Placental epithelial cell (primary cell): ENCODE measurements around a stretch of chr1.

DNA sequence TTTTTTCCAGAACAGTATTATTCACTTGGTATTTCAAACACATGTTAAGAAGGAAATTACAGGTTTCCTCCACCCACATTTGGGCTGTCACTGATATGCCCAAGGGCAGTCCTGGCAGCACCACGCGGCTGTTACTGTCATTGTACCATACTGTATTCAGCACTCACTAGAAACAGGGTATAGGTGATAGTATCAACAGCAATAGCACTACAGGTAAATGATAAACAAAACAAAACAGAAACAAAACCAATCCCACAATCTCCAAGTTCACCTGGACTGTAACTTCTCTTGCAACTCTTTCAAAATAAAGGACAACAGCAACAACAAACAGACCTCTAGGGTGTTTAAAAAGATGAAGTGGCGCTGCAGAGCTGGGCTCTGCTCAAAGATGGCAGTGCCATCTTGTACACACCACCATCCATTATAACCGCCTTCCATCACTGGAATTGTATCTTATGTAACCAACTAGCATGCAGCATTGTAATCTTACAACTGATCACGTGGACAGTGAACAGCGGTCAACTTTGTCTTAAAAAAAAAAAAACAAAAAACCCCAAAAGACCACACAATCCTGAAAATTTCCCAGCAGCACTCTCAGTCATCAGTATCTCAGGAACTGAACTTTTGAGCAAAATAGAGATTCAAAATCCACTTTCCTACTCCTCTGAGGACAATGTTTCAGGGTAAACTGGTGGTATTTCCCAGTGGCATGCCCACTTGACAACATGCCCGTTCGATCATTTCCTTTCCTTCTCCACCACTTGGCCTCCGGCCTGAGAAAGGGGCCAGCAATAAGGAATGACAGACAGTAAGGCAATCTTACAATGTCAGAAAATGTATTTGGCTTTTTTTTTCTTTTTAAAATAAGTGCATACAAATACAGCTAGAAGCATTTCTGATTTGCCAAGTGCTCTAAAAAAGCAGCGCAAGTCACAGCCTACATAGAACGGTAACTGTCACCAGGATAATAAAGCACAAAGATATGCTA lies 3.8 kb downstream of the IRF2BP2 start:
- CAGE, long polyA plus RNA = no peak

DNA sequence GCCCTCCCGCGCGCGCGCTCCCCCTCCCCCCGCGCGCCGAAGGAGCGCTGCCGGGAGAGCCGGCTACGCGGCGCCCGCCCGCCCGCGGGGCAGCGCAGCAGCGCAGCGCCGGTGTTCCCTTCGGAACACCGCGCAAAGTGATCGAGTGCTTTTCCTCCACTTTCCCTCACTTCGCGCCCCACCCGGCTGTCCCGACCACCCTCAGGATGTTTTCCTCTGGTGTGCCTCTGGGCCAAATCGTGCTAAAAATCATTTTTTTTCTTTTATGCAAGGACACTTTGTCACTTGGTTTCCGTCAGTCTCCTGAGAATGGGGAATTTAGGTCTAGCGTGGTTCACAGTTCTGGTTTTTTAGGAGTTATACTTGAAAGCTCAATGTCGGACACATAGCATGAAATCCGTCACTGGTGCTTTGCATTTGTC lies 277 bp upstream of the IRF2BP2 start:
- CAGE, long polyA plus RNA = no peak

GRCh38 chr1:234658112-234658700 lies 48.2 kb upstream of the IRF2BP2 start:
- CAGE, long polyA plus RNA = no peak

GRCh38 chr1:234869533-234870223 lies 259.0 kb downstream of the TOMM20 start:
- CAGE, long polyA plus RNA = no peak

DNA sequence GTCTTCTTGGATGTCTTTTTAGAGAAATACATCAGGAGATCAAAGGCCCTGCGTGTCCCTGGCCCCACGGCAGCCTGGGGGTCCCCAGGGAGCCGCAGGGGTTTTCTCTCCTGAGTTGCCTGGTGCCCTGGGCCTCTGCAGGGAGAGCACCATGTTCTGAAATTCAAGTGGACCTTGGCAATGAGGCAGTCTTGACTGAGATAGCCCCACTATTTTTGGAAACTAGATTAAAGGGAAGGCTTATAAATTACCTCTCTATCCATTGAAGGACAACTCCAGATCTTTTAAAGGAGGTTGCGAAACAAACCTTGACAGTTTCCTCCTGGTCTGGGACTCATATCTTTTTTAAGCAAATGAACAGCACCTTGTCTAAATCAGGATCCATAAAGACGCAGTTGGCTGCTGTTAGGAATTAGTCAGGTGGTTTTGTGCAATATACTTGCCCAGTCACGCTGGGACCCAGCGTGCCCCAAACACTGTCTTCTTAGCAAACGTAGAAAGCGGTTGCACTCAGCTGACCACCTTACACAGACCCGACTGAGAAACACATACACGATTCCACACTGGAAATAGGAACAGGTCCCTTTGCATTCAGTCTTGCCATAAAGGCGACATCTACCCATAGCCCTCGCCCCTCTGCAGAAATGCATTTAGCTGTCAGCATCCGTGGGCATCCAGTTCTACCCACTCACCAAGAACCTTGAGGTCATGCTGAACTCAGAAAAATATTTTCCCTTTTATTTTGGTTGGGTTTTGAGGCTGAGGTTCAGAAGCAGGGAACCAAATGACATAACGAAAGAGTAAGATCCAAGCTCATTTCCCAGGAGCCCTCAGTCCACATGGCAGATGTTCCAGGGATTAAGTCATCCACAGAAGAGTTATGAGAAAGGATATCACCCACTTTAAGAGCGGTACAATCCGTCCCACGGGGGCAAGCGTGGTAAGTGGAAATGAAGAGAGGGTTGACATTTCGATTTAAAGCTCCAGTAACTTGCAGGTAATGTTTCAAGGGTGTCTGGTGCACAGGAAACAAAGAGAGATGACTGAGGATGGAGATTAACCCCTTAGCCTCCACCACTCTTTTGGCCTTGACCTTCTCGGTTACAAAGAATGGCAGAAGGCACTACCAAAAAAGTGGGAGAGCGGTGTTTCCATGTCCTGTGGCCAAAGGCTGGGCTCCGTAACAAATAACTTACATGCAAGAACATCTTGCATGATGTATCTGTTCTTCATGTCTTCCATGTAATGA lies 241.9 kb downstream of the TOMM20 start:
- CAGE, long polyA plus RNA = no peak

DNA sequence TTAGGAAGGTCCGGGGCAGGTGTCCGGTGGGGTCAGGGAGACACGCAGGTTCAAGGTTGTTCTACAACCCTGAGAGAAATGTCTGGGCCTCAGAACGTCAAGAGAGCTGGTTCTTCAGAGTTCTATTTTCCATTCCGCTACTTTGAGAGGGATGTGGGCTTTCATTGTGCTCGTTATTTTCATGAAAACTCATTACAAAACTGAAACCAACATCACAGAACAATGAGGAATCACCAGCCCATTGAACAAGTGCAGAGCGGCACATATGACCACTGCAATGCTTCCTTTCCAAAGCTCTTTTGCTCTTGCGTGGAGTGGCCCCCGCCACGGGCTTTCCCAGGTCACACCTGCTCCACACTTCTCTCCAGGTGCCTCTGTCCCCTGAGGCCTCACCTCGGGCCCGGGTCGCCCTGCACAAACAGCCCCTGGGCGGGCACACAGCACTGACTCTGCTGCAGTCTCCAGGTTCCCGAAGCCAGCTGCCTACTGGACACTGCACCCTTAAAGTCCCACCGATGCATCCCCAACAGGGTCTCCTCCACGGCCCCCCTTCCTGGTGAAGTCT lies 201.8 kb downstream of the TOMM20 start:
- CAGE, long polyA plus RNA = no peak

DNA sequence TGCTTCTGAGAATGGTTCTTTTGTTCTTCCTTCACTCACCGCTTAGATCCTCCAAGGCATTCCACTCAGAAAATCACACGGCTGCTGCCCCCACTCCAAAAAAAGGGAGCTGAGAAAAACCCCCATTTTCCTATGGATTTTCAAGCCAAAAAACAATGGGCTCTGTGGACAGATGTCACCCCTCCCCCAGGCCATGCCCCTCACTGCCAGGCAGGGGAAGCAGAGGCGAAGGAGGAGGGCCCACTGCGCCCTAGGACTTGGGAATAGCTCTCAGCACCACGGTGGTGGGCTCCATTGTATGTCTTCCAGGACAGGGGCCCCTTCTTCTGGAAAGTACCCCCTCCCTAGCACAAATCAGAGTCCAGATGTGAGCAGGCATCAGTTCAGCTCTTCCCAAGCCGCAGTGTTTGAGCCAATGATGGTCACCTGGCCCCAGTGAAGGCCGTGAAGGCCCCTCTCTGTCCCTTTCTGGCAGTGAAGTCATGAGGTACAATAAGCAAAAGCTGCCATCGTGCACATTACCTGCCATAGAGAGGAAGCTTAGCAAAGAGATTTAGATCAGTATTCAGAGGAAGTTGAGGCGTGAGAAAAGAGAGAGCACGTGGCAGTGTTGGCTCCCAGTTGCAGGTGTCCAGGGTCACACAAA lies 149.2 kb downstream of the TOMM20 start:
- CAGE, long polyA plus RNA = no peak

GRCh38 chr1:234989888-234990653 lies 138.6 kb downstream of the TOMM20 start:
- CAGE, long polyA plus RNA = no peak

GRCh38 chr1:235006849-235007332 lies 121.7 kb downstream of the TOMM20 start:
- CAGE, long polyA plus RNA = no peak

DNA sequence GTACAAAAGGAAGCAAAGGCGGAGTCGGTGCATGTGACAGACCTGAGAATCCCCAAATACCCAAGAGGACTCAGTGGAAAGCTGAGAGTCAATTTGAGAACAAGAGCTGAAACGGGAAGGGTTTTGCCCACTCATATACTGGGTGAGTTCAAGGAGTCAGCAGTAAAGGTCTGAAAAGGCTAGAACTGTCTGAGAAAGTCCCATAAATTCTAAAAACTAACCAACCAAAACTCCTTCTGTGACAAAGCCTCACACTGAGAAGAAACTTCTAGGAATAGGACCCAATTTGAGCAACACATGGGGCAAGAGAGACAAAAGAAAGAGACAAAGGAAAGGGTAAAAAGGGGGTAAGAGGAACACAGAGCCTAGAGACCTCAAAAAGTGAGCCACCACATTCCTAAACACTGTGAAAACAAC lies 112.8 kb downstream of the TOMM20 start:
- CAGE, long polyA plus RNA = no peak

GRCh38 chr1:235077414-235078153 lies 51.1 kb downstream of the TOMM20 start:
- CAGE, long polyA plus RNA = no peak

DNA sequence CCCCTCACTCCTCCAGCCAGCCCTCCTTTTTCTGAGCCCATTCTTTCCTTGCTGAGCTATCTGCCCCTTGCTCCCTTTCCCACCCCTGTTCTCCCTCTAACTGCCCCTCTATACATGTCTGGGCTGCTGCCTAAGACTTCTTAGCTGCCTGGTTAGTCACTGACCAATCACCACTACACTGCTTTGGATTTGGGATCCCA lies 18.5 kb downstream of the TOMM20 start:
- CAGE, long polyA plus RNA = no peak

DNA sequence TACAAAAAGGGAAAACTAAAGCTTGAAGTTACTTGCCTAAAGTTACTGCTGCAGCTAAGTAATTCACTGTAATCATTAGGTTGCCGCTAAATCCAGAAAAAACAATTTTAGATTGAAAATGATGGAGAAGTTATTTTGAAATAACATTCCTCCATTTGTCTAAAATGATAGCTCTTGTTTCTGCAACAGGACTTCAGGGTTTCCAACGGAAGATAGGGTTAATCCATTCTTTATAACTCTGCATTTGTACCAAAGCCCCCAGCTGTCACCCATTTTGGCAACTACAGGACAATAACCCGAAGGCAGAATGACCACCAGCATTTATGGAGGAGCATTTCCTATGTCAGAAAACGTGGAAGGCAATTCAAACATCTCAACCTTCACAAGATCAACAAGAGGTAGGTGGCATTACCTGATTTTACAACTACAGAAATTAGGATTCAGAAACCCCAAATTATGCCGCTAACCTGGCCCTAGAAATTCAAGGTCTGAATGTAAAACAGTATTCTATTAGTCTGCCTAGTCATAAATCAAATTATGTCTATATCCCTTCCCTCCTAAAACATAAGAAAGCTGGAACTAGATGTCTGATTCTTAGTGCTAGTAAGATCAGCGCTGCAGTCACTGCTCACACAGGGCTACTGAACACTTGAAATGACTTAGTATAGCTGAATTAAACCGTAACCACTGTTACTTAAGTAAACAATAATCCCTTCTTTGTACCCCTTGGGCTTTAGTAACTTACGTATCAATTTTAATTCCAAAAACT lies 1.6 kb downstream of the TOMM20 start:
- CAGE, long polyA plus RNA = no peak

GRCh38 chr1:235219644-235220199 lies 58.7 kb upstream of the RBM34 start:
- CAGE, long polyA plus RNA = no peak

DNA sequence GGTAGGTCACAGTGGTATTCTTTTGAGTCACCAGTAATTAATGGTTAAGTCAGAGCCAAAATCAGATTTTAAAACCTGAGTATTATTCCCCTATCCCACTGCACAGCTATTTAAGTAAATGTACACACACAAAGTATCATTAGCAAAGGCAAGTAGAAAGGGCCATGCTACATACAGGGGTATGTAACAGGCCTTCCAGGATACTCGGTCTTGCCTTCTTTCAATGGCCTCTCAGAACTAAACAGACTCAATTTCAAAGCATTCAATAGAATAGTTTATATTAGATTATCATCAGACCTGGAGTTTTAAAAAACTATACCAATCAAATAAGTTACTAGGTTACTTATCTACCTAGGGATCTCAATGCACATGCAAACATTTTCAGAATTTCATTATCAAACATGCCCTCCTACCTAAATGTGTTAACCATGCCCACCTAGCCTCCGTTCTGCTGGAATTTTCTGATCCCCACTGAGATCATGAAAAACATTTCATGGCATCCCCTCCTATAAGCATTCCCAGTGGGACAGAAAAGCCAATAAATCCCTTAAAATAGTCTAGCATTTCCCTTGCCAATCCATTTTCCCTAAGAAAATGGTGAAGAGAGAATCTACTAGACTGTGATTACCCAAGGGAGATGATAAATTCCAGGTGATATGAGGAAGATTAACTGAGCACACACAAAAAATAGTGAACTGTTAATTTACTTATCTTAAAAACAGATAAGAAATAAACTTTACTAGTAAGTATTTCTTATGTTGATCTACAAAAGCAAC lies 49.9 kb downstream of the ARID4B start:
- CAGE, long polyA plus RNA = no peak

GRCh38 chr1:235278687-235279516 lies 49.1 kb downstream of the ARID4B start:
- CAGE, long polyA plus RNA = no peak

GRCh38 chr1:235301903-235302148 lies 26.2 kb downstream of the ARID4B start:
- CAGE, long polyA plus RNA = no peak

DNA sequence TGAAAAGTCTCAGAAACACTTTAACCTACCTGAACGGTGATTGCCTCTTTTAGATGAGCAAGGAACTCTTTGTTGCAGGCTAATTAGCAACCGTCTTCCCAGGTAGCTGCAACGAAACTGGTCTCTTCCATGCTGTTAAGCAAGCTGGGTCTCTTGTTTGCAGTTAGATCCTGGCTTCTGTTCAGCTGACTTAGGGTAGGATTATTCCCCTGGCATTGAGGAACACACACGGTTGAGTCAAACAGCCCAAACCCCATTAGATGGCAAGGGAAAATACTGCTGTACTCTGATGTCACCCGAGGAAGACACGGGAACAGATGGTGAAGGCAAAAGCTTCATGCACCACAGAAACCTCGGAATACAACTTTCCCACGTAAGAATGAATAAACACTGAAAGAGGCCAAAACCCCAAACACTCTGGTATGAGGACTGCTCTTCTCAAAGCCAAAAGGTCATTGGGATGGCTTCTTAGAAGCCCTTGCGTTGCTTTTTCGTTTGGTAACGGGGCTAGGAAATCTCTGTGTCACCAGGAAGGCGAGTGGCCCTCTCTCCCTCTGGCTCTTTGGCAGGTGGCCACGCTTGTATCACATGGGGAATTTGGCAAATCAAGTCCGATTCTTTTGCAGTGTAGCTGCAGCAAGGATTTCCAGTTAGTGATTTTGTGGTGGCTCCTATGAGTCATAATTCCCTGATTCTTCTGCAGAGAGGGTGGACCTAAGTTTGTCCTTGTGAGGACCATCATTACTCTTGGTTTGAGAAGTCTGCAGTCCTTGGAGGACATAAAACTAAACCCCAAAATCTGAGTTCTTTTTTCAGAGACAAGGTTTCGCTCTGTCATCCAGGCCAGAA lies 16.7 kb upstream of the LYST start:
- CAGE, long polyA plus RNA = no peak

- CAGE, long polyA plus RNA = no peak
Observed at GRCh38 chr1:235935480-235936214, 68.9 kb upstream of the LYST start.

GRCh38 chr1:235942018-235942543 lies 75.4 kb upstream of the LYST start:
- CAGE, long polyA plus RNA = no peak